Parotid gland (tissue), 1 donor: ENCODE results near the genes GPR162, SLC2A14 and A2ML1.

DNA sequence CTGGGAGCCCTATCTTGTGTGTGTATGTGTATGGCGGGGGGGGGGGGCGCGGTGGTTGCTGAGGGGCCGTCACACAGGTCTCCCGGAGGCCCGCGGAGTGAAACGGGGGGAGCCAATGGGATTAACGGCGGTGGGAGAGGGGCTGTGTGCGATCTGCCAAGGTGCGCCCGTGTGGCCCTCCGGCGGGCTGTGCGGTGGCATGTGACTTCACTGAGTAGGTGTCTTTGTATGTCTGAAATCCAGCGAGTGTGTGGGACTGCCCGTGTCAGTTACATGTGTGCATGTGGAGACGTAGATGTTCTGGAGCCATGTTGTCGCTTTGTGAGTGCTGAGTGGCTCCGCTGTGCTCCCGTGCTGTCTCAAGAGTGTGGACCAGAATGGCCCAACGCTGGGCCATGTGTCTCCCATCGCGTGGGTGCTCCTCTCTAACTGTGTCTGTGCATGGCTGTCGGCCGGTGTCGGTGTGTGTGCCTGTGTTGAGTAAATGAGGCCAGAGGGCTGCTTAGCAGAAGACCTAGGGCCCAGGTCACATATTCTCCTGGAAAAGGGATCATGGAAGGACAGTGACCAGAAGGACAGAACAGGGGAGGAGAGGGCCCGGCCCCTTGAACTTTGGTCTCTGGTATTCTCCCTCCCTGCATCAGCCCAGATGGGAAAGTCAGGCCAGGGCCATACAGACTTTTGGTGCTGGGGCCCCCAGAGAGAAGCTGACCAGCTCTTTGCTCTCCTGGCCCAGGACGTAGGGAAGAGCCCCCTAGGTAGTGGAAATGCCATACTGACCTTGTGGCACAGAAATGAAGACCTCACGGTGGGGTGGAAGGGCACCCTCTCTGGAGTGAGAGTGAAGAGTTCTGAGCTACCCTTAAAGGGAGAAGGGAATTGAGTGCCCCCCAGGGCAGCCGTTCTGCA, 1.7 kb downstream of the PTMS start:
- PRO-cap, result no peak

DNA sequence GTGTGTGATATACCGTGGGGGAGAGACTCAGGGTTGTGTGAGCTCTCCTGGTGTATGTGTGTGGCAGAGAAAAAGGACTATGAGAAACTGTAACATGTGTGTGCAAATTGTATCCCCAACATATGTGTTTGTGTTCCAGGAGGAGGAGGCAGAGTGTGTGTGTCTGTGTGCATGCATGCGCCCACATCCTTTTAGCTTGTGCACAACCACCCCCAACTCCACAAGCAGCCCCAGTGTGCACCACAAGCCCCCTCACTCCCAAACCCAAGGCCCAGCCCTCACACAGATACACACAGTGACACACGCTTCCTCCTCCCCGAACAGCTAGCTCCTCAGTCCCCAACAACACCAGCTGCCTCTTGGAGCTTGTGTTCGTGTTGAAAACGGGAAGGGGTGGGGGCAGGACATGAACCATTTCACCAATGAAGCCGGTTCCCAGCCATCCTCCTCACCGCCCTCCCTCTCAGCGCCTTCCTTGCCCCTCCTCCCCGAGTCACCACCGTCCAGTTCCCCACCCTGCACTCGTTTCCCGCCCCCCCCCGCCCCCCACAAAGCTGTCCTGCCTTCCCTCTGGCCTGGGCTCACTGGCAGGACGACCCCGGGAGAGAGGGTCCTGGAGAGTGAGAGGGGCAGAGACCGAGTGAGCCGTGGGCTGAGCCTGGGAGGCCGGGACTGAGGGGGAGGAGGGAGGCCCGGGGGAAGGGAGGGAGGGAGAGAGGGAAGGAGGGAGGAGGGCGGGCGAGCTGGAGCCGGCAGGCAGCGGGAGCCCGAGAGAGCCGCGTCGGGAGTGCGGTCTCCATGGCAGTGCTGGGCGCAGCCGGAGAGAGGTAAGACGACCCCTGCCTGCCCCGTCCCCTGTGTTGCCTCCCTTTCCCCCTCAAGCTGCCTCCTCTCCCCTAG, at the start of gene GPR162:
GPR162 (plus strand) TSS at position 748 of the 900 bp plus-strand sequence.
- PRO-cap, result unidirectional peak, minus-strand start at position 354 of the sequence; unidirectional peak, plus-strand start at position 773 of the sequence

- PRO-cap, result no peak
Measured at GRCh38 chr12:6885872-6886173, 12.7 kb upstream of the SPSB2 start.

- PRO-cap, result no peak
Measured at GRCh38 chr12:6961797-6962131, 8.7 kb downstream of the PHB2 start.

DNA sequence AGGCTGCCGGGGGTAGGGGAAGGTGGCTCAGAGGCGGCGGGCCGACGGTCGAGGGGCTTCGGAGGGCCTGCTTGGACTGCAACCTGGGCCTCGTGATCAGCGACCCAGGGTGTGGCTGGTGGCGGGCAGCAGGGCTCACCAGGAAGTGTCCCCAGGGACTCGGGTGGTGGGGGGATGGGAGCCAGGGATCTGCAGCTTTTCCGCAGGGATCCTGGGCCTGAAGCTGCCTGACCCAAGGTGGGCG, 7.1 kb downstream of the PHB2 start:
- PRO-cap, result no peak

- PRO-cap, result no peak
Measured at GRCh38 chr12:6964605-6965916, 5.4 kb downstream of the PHB2 start.

GRCh38 chr12:6968184-6968725, 2.2 kb downstream of the PHB2 start:
- PRO-cap, result no peak

GRCh38 chr12:7018898-7018990, 468 bp upstream of the LPCAT3 start:
- PRO-cap, result no peak

DNA sequence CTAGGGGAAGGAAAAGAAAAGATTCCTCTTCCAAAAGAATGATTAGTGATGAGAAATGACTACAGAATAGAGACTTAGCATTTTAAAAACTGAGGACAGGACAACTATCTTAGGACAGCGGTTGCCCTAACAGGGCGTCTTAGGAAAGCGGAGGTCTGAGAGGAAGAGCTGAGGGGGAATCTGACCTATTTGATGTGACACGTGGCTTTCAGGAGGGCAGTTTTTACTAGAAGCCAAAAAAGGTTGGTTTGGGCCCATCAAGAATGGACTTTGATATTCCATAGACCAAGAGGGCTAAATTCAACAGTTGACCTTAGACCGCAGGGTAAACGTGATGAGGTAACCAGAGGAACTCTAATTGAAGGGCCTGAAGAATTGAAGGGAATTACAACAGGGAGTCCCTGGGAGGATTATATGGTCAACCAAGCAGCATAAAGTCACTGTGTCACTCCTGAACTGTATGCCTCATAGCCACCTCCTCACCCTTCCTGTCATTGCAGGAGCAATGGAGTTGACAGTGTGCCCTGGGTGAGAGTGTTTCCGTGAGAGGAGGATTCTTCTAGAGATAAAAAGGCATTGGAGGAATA, 11.5 kb downstream of the C1S start:
- PRO-cap, result no peak

DNA sequence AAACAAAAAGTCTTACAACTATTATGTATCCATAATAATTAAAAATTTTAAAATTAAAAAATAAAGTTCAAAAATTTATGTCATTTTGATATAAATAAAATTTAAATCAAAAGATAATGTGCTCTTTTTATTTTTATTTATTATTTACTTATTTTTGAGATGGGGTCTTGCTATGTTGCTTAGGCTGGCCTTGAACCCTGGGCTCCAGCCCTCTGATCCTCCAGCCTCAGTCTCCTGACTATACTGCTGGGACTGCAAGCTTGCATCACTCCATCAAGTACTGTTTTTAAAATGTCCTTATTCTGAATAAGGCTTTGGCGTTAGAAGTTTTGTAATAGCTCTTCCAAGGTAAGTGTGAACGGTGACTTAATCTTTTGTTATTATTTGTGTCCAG, 1.5 kb downstream of the C1RL start:
- PRO-cap, result no peak

DNA sequence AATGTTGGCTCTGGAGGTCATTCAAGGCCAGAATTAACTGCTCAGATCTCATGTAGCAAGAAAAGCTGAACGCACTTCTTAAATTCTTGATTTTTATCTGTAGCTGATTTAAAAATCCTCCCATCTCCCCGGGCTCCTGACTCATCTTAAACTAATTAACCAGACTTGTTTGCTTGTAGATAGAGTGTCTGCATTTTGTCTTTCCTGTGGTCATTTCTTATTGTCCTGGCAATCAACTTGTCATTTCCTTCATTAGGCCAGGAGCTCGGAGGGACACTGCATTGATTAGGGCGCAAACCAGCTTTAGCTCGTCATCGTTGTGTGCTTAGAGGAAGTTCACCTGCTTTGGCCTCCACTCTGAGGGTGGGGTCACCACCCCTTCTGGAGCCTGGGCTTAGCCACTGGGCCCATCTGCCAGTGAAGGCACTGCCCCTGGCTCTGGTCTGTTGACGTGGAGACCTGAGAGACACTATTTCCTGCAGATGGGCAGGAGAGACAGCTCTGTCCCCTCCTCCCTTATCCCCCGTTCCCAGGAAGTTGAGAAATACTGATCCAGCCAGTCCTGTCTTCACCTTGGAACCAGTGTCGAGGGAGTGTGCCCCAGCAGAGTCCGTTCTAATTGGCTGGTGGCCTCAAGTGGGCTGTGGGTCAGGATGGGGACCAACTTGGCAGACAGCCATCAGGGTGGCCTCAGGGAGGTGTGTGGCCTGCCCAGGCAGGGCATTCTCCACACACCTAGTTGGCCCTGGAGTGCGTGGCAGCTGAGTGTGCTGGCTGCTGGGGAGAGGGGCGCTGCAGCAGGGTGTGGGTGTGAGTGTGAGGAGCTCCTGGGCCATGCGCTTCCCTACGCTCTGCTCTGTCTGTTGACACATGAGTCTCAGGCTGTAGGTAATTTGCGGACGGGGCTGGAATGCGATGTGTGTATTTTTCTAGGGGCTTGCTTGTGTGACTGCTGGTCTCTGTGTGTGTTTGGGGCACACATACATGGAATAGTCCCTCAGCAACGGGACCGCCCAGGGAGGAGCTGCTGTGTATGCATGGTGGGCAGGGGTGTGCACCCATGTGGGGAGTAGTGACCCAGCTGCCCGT, 25.3 kb downstream of the CLSTN3 start:
- PRO-cap, result no peak

GRCh38 chr12:7872479-7873451, at the start of gene SLC2A14:
Gene SLC2A14, minus strand, starts transcription at chr12:7872915.
- PRO-cap, result no peak

- PRO-cap, result no peak
Measured at GRCh38 chr12:7890325-7890857, 17.7 kb upstream of the SLC2A14 start.

DNA sequence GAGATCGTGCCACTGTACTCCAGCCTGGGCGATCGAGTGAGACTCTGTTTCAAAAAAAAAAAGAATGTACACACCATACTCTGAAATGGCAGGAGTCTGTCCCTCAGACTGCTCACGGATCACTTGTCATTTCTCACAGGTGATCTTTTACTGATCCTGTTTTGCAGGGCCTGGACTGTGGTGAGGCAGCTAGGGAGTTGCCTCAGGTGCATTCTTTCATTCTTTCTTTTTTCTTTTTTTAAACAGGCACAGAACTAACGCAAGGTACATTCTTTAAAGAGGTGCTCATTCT, 7.7 kb downstream of the SLC2A3 start:
- PRO-cap, result no peak

DNA sequence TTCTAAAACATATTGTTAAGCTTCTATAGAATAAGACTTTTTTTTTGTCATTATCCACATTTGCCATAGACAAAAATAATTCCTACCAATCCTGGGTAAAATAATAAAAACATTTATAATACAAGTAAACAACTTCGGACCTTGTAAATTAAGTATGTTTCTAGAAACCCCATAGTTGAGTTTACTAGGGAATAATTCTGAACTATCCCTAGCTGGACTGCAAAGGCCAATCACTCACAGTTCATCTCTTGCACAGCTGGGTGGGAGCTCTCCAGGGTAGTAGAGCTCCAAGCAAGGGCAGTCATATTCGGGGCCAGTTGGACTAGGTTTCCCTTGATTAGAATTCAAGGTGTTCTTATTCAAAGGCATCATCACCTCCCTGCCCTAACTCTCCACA, 3.5 kb downstream of the SLC2A3 start:
- PRO-cap, result no peak

DNA sequence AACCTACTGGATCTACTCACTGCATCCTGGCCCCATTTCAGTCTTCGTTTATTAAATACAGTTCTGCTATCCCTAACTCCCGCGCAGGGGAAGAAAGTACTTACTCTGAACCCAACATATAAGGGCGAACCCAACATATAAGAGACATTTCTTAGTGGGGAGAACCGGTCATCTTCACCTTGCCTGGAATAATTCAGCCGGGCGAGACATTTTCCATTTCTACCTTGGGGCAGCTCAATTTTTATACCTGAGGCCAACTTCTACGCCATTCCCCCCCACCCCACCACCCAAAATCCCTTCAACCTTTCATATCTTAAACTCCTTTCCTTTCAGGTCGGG, 1.6 kb downstream of the SLC2A3 start:
- PRO-cap, result no peak

GRCh38 chr12:8026734-8027414, 5.6 kb upstream of the FOXJ2 start:
- PRO-cap, result bidirectional peak, plus-strand start at chr12:8026832, minus-strand start at chr12:8026599; bidirectional peak, plus-strand start at chr12:8027165, minus-strand start at chr12:8027122

GRCh38 chr12:8069577-8070118, 3.5 kb upstream of the C3AR1 start:
- PRO-cap, result no peak

DNA sequence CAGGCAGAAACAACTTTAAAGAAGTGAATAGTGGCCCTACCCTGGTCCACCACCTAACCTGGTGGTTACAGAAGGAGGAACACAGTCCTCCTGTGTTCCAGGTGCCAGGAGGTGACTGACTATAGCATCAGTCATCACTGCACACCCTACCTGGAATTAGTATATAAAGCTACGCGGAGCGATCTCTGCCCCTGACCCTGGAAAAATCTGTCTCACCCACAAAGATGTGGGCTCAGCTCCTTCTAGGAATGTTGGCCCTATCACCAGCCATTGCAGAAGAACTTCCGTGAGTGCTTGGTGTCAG, at the start of gene A2ML1:
A2ML1 (plus strand) TSS at position 194 of the 304 bp plus-strand sequence.
- PRO-cap, result no peak

DNA sequence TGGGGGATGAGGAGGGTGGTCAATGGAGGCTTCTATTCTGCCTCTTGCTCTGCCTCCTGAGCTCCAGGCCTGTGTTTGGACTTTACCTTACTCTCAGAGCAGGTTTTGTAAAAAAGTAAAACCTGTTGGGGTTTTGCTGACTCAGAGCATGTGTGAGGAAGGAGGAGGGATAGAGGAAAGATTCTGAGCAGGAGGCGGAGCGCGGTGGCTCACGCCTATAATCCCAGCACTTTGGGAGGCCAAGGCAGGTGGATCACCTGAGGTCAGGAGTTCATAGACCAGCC, 6.7 kb downstream of the A2ML1 start:
- PRO-cap, result no peak